Placental pericyte (primary cell): ENCODE data around the gene SYNC.

GRCh38 chr1:31696762-31697197 is 7.0 kb downstream of the COL16A1 start:
- CAGE, long polyA plus RNA, result no peak

DNA sequence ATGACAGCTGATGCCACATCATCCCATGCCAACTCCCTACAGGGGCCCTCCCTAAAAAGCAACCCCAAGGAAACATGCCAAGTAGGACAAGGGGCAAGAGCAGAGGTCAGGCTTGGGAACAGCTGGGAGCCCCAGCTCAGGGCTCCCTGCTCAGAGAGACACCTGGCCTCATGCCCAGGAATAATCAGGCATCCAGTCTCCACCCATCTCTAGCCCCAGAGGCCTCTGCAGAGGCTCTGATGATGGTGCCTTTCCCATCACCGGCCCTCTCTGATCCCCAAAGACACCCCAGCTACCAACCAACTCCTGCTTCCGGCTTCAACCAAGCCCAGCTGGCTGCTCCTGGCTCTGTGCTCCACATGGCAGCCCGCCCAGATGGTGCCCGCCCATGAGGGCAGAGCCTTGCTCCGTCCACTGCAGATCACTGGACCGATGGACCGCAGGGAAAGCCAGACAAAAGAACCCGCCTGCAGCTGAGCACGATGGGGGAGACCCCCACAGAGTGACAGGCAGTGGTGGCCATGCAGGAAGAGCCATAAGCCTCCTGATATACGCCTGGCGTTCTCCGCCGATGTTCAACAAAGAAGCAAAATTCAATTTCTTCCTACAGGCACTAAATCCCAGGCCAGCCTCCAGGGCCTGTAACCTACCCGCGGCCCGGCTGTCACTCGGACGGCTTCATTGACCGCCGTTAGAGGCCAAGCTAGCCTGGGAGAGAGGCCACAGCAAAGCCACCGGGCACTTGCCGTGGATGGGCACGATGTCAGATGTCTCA is 10.0 kb downstream of the ADGRB2 start:
- CAGE, long polyA plus RNA, result no peak

- CAGE, long polyA plus RNA, result no peak
These were observed 30.8 kb downstream of the PTP4A2 start for GRCh38 chr1:31907058-31908165.

GRCh38 chr1:31934635-31935625 is 3.2 kb downstream of the PTP4A2 start:
- CAGE, long polyA plus RNA, result no peak

GRCh38 chr1:31938480-31939271 is 508 bp upstream of the PTP4A2 start:
- CAGE, long polyA plus RNA, result no peak

DNA sequence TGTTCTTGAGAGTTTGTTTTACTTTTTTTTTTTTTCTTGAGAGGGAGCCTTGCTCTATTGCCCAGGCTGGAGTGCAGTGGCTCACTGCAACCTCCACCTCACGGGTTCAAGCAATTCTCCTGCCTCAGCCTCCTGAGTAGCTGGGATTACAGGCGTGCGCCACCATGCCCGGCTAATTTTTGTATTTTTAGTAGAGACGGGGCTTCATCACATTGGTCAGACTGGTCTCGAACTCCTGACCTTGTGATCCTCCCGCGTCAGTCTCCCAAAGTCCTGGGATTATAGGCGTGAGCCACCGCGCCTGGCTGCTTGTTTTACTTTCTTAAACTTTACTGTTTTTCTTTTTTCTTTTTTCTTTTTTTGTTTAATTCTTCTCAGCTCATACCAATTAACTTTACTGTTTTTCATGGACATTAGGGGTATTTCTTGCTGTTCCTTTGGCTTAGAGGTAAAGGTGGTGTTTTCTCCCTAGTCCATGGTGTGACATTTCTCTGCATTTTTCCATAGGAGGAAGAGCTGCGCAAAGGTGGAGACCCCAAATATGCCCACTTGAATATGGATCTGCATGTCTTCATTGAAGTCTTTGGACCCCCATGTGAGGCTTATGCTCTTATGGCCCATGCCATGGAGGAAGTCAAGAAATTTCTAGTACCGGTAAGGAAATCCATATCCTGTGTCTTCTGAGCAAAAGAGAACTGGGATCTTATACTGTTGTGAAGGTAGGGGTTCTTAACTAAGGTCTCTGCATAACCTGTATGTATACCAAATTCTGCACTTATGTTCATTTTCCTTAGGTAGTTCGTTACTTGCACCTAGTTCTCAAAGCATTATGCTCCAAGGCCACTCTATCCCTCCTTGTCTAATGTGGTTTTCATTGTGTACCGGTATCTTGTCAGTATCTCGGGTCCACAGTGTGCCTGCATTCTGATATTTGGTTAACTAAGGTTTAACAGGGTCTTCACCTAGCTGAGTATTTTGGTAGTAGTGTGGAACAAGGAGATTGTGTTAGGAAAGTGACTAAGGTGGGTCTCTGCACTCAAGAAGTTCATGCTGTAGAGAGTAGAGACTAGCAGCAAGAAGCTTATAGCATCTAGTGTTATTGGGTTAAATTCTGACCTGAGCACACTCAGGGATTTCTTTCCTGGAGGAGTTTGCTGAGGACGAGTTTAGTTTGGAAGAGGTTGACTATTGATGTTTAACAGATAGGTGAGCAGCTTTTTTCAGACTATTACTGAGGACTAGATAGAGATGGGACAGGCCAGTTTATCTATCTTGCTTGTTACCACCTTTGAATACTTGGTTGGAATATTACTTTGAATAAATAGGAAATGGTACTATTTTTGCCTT is 19.5 kb downstream of the KHDRBS1 start:
- CAGE, long polyA plus RNA, result no peak

DNA sequence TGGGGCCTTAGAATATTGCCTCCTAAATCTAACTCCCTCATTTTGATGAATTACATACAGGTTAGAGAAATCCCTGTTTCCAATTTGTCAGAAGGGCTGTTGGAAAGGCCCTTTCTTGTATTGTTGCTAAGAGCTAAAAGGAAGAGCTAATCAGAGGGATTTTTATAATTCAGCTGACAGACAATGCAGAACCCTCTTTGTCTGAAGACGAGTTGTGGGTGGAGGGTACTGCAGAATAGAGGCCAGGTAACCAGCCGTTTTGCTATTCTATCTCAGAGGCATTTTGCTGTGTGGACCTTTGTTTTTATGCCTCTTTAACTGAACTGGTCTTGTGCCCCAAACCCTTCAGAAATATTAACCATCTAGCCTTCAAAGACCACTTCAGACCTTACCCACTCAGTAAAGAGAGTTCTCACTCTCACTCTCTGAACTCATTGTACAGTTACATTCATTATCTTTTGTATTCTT is 19.6 kb downstream of the KPNA6 start:
- CAGE, long polyA plus RNA, result no peak

DNA sequence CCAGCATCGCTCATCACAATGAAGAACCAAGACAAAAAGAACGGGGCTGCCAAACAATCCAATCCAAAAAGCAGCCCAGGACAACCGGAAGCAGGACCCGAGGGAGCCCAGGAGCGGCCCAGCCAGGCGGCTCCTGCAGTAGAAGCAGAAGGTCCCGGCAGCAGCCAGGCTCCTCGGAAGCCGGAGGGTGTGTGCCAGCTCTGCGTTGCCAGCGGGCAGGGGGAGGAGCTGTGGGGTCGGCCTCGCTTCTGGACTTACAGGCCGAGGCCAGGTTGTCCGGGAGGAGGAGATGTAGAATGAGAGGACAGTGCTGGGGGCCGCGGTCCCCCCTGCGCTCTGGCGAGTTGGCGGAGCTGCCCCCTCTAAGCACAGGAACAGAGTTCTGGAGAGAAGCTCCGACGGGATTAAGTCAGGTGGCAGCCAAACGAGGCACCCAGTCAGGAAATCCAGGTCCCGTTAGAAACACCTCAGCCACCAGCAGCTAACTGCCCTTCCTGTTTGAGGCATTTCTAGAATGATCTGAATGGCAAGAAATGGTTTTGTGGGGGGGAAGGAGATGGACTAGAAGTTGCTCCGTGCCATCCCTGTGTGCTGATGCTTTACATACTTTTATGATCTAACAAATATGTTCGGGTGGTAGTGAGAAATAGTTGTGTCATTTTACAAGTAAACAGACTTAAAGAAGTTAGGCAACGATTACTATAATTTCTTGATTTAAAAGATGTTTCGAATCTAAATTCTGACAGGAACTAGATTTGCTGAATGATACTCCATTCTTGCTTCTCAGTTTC is 1.0 kb downstream of the TXLNA start:
- CAGE, long polyA plus RNA, result no peak

DNA sequence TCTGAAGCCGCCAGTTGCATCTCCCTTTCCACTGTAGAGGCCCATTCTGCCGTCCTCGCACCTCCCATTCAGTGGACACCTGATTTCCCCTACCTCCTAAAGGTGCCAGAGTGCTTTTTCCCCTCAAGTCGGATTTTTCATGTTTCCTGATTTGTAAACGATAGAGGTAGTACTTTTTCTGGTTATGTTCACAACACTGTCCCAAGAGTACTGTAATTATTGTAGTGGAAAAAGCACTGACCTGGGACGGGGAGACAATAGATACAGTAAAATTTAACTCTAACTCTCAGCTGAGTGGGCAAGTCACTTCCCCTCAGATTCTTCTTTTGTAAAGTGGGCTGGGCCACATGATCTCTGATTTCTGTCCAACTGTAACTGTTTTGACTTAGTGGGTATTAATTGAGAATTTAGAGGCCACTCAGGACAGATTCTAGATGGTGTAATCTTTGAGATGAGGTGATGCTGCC is 19.2 kb downstream of the MARCKSL1 start:
- CAGE, long polyA plus RNA, result no peak

DNA sequence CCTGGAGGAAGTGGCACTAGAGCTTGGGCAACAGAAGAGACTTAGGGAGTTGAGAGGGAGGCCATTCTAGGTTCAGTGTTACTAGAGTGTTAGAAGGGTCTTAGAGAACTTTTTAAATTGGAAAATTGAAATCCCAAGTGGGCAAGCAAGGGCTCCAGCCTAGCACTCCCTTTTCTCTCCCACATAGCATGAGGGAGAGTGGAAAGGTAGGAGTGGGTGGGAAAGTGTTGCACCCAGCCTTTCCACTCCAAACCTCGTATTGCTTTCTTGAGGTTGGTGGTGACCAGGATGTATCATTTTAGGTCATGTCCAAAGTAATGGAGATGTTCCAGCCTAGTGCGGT is 5.8 kb downstream of the MARCKSL1 start:
- CAGE, long polyA plus RNA, result no peak

GRCh38 chr1:32334750-32334953 is 1.4 kb downstream of the MARCKSL1 start:
- CAGE, long polyA plus RNA, result no peak

DNA sequence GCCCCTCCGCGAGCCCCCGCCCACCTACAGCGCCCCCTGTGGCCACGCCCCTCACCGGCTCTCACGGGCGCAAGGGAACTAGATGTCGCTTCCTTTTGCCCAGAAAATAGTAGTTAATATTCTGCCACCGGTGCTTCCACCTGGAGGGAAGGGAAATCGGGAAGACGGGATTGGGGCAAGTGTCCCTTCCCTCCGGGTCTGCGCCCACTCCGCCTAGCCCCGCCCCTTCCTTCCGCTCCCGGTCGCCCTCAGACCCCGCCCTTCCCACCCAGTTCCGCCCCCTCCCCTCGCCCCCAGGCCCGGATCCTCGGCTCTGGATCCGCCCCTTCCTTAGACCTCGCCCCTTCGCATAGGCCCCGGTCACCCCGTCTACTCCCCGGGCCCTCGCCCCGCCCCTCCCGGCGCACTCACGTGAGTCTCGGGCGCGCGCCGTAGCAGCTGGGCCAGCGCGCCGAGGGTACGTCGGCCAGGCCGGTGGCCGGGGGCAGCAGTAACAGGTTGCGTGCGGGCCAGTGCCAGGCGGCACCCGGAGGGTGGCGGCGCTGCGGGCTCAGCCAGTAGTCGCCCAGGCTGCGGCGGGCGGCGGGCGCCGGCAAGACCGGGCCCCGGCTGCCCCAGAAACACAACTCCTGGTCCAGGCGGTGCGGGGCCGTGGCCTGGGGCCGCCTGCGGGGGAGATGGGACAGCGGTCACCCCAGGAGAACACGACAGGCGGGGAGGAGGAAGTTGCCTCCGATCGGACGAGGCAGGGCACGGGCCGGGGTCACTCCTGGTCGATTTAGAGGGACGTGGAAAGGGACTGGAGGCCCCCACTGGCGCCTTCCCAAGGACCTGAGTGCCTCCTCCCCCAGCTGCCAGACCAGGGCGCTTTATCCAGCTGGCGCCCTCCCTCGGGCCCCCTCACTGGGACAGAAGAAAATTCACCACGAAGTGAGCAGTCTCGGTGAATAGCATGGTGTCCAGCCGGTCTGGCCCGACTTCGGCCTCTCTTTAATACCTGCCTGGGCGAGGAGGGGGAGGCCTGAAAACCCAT is 10.8 kb downstream of the FAM229A start:
- CAGE, long polyA plus RNA, result no peak

DNA sequence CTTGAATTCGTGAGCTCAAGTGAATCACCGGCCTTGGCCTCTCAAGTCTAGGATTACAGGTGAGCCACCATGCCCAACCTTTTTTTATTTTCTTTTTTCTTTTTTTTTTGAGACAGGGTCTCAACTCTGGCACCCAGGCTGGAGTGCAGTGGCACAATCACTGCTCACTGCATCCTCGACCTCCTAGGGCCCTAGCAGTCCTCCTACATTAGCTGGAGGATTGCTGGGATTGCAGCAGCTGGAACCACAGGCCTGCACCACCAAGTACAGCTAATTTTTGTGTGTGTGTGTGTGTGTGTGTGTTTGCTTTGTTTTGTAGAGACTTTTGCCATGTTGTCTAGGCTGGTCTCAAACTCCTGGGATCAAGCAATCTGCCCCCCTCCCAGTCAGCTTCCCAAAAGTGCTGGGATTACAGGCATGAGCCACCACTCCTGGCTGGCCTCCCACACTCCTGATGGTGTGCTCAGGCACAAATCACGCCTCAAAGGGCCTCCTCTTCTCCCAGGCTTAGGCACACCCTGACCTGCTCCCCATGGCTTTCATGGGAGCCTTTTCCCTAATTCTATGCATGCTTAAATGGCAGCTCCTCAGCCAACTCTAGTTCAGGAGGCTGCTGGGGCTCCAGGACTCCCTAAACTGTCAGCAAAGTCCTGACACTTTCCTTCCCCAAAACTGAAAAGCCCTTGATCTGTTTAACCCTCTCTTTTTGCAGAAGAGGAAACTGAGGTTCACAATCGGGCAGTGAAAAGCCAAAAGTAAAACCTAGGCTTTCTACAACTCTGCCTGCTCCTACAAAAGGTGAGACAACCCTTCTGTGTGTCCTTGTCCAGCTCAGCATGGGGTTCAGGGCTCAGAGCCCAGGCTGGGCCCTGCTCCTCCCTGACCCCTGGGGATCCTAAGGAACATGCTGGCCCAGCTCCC is 9.3 kb downstream of the FAM229A start:
- CAGE, long polyA plus RNA, result no peak

DNA sequence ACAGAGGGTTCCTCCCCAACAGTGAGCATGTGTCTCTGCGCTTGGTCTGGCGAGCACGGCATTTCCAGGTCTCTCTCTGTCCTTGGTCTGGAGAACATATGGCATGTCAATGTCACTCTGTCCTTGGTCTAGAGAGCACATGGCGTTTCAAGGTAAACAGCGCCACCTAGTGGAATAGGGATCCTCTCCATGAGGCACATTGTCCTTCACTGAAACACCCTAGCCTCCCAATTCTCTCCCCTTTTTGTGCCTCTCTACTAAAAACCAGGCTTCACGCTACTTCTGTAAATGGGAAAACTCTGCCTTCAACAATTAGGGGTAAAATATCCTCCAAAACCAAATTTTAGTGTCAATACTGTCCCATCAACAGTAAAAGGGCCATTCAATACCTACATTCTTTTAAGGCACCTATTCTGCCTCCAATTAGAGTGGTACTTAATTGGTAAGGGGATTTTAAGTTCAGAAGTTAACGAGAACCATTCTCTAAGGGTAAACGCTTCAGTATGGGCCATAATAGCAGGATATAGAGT is 19.8 kb upstream of the BSDC1 start:
- CAGE, long polyA plus RNA, result no peak

- CAGE, long polyA plus RNA, result no peak
These were observed 35.1 kb downstream of the ZBTB8B start for GRCh38 chr1:32500003-32500313.

GRCh38 chr1:32655812-32656594 is 5.0 kb downstream of the RBBP4 start:
- CAGE, long polyA plus RNA, result no peak

DNA sequence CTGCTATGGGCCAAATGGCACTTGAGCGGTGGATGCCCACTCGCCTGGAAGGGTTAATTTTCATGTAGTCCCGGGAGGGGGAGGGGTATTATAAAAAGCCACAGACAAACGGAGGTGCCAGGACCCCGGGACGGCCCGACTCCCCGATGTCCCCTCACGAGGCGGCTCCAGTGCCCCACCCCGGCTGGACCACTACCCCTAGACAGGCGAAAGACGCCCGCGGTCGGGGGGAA is 344 bp downstream of the SYNC start:
- CAGE, long polyA plus RNA, result no peak

GRCh38 chr1:32702543-32703423 is at the start of gene SYNC:
SYNC (minus strand) TSS chr1:32702770.
- CAGE, long polyA plus RNA, result no peak

DNA sequence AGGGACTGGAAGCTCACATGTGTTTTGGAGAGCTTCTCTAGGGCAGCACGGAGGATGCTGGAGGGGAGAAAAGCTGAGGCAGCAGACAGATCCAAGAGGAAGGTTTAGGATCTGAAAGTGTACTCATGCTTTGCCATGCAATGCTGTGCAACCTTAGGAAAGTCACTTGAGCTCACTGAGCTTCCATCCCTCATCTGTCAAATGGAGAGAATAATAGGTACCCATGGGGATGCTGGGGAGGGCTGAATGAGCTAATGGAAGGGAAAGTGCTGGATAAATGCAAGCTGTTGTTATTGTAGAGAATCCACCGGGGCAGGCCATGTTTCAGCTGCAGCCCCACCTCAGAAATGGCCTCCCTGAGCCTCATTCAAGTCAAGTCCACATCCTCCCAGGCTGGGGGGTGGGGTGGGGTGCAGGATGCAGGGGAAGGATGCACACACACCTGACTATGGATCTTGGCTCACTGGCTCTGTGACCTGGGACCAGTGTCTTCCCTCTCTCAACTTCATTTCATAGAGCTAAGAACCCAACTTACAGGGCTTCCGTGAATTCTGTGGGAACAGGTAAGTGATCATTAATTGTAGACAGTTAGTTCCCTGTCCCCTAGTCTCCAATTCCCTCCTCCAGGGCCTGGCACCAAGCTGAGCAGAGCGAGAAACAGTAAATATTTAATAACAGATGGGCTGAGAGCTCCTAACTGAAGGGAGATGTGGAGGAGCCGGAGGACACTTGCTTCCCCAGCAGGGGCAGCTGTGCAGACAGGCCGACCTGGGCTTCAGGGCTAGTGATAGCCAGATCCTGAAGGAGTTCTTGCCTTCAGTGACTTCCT is 12.7 kb upstream of the KIAA1522 start:
- CAGE, long polyA plus RNA, result no peak

DNA sequence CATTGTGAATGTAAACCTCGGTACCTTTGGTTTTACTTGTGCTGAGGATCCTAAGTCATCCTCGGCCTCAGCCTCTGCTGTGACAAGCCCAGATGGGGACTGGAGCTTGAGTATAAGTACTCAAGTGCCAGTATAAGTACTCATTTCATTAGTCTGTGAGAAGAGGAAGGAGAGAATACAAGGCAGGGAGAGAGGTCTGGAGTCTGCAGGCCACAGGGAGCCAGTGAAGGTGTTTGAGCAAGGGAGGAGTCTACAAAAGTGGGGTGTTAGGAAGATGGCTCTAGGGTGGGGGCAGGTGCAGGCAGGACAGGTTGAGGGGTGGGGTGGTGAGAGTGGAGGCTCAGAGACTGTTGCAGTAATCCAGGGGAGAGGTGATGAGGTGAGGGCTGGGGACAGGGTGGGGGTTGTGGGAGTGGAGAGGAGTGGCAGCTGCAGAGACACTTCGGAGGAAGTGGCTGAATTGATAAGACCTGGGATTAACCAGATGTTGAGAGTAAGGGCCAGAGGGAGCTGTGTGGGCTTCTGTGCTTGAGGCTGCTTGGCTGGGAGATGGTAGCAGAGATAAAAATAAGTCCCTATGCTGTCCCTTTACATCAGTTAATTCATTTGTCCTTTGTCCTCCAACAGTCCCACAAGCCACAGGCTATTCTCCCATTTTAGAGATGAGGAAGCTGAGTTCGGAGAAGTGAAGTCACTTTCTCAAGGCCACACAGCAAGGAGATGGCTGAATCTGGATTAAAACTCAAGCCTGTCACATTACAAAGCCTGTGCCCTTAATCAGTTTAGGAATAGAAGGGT is 15.6 kb downstream of the KIAA1522 start:
- CAGE, long polyA plus RNA, result no peak